Measurements from ENCODE around the genes TOMM20L, RTN1 and C14orf39.

DNA sequence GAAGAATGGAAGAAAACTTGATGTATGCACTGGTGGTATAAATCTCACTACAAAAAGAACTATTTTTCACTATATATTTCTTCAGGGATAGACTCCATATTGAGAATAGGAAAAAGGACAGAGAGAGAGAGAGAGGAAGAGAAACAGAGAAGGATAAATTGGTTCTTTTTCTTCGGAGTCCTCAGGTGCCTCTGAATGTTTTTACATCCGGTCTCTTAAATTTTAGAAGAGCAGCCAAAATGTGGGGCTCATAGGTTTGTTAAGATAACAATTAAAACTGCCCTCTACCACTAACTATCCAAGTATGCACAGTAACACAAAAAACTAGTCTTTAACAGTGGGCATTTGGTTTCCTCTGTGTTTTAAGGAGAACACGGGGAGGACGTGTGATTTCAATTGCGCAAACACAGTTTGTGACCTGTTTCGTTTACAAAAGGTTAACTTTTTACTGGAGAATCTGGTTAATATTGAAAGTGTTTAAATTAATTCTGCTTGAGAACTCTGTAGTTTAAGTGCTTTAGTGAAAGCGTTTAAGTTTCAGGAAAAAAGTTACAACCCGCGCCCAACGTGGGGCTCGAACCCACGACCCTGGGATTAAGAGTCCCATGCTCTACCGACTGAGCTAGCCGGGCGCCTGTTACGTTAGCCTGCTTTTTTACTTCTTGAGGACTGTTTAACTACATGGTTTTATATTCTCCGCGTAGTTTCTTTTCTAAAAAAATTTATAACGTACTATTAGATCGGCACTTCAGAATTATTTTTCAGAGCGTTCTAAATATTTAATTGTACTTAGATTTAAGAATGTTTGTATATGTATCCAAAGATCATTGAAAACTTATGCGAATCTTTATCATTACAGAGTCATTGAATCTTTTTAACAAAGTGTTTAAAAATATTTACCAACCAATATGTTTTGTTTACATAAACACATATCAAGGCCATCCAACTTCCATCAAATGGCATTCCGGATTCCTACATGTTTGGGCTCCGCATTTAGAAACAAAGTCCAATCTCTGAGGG, 5.0 kb upstream of the PSMA3 start:
- RAMPAGE, long total RNA: no peak
- RRBS: no CpG with 5 or more reads among the region's 24 CpGs

DNA sequence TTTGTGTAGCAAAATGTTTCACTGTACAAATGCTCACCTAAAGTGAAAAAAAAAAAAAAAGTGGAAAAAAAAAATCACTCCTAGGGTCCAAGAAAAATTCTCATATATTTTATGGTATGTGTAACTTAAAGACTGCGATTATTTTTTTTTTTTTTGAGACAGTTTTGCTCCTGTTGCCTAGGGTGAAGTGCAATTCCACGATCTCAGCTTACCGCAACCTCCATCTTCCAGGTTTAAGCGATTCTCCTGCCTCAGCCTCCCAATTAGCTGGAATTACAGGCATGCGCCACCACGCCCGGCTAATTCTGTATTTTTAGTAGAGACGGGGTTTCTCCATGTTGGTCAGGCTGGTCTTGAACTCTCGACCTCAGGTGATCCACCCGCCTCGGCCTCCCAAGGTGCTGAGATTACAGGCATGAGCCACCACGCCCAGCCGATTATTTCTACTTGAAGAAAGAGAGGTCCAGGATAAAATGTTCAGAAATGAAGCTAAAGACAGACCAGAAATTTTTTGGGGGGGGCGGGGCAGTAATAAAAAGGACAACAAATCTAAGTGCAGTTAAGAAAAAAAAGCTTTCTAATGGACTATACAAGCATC, 5.2 kb upstream of the ARID4A start:
- RAMPAGE, long total RNA: no peak
- RRBS: no CpG with 5 or more reads among the region's 14 CpGs

- RAMPAGE, long total RNA: no peak
- RRBS: no CpG with 5 or more reads among the region's 5 CpGs
Measured at GRCh38 chr14:58364068-58365137, 31.3 kb upstream of the TOMM20L start.

GRCh38 chr14:58395607-58396853, at the start of gene TOMM20L:
Gene TOMM20L, plus strand, starts transcription at chr14:58395930.
- RAMPAGE, long total RNA: no peak
- RRBS: 2% methylated on average over 27 of the region's 99 CpGs

DNA sequence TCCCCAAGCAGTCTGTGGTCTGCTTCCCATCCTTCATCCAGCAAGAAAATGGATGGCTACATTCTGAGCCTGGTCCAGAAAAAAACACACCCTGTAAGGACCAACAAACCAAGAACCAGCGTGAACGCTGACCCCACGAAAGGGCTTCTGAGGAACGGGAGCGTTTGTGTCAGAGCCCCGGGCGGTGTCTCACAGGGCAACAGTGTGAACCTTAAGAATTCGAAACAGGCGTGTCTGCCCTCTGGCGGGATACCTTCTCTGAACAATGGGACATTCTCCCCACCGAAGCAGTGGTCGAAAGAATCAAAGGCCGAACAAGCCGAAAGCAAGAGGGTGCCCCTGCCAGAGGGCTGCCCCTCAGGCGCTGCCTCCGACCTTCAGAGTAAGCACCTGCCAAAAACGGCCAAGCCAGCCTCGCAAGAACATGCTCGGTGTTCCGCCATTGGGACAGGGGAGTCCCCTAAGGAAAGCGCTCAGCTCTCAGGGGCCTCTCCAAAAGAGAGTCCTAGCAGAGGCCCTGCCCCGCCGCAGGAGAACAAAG, 7.9 kb downstream of the DACT1 start:
- RAMPAGE, long total RNA: no peak
- RRBS: no CpG with 5 or more reads among the region's 23 CpGs

- RAMPAGE, long total RNA: no peak
- RRBS: no CpG with 5 or more reads among the region's 1 CpG
Measured at GRCh38 chr14:58755540-58755998, 117.8 kb downstream of the DACT1 start.

DNA sequence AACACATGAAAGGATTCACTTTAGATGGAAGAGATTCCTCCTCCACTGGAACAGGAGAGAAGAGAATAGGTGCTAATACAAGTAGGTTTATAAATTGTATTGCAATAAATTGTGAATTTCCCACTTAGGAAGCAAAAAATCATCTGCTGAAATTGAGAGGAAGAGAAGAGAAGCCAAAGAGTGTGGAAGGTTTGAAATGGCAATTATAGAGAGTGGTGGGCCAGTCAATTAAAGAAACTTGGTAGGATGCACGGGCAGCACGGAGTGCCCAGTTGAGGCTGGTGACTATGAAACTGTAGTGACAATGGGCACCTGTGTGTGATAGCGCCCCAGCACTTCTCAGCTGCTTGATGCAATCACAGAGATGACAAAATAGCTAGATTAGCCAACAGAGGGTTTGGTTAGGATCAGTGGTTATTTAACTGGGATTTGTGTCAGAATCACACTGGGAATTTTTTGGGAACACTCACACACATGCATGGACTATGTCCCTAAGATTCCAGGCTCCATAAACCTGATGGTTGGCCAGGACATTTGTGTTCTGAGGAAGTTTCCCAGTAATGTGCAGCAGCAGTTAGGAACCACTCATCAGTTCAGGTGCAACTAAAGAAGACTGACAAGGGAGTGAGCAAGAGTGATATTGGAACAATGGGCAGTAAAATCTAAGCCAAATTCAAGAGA, 51.3 kb upstream of the DAAM1 start:
- RAMPAGE, long total RNA: no peak
- RRBS: no CpG with 5 or more reads among the region's 3 CpGs

GRCh38 chr14:59870208-59871297, at the start of gene RTN1:
Gene RTN1, minus strand, starts transcription at chr14:59870776.
- RAMPAGE, long total RNA: no peak
- RRBS: 2% methylated on average over 22 of the region's 95 CpGs

DNA sequence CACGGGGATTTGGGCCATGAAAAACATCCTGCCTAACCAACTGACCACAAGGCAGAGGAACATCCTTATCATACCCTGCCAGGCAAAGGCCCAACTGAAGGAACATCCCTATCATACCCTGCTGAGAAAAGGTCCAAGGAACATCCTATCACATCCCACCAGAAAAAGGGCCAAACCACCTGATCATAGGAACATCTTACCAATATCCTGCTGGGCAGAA, 30.0 kb upstream of the RTN1 start:
- RAMPAGE, long total RNA: no peak
- RRBS: no CpG with 5 or more reads among the region's 1 CpG

GRCh38 chr14:59919162-59919485, 48.5 kb upstream of the RTN1 start:
- RAMPAGE, long total RNA: no peak
- RRBS: no CpG with 5 or more reads among the region's 9 CpGs

GRCh38 chr14:60485484-60486339, at the start of gene C14orf39:
Gene C14orf39, minus strand, starts transcription at chr14:60486063.
- RAMPAGE, long total RNA: no peak
- RRBS: 4% methylated on average over 6 of the region's 63 CpGs

GRCh38 chr14:60516042-60516449, 7.1 kb downstream of the SIX6 start:
- RAMPAGE, long total RNA: no peak
- RRBS: no CpG with 5 or more reads among the region's 15 CpGs

DNA sequence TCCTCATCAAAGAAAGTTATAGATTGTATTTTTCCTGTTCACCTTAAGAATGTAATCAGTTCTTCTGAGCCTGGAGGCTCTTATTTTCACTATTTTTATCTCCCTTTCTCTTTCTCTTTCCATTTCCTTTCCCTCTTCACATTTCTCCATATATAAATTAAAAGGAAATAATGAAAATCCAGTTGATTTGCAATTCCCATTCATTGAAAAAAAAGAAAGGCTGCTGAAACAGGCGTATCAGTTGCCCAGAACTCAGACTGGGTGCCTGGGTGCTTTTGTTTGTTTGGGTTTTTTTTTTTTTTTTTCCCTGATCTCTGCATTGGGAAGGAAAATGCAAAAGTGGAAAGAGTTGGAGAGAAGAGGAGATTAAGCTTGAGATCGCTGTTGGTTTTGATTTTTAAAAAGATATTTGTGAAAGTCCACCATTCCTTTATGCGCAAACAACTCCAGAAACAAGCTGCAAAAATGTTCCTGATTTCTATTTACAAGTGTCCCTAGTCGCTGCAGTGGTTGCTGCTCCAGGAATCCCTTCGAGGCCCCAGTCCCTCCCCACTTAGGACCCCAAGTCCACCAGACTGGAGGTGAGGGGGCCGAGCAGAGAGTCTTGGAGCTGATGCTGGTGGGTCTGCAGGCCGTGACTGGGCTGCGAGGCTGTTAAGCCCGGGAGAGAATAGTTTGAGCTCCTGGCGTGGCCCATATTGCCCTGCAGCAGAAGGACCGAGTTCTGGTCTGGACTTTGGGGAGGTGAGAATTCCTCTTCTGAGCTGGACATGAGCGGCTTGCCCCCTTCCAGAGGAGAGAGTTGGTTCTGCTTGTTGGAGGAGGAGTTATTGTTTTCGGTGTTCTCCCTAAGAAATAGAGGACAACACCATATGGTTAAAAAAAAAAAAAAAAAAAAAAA, 3.3 kb downstream of the SIX1 start:
- RAMPAGE, long total RNA: no peak
- RRBS: no CpG with 5 or more reads among the region's 13 CpGs

DNA sequence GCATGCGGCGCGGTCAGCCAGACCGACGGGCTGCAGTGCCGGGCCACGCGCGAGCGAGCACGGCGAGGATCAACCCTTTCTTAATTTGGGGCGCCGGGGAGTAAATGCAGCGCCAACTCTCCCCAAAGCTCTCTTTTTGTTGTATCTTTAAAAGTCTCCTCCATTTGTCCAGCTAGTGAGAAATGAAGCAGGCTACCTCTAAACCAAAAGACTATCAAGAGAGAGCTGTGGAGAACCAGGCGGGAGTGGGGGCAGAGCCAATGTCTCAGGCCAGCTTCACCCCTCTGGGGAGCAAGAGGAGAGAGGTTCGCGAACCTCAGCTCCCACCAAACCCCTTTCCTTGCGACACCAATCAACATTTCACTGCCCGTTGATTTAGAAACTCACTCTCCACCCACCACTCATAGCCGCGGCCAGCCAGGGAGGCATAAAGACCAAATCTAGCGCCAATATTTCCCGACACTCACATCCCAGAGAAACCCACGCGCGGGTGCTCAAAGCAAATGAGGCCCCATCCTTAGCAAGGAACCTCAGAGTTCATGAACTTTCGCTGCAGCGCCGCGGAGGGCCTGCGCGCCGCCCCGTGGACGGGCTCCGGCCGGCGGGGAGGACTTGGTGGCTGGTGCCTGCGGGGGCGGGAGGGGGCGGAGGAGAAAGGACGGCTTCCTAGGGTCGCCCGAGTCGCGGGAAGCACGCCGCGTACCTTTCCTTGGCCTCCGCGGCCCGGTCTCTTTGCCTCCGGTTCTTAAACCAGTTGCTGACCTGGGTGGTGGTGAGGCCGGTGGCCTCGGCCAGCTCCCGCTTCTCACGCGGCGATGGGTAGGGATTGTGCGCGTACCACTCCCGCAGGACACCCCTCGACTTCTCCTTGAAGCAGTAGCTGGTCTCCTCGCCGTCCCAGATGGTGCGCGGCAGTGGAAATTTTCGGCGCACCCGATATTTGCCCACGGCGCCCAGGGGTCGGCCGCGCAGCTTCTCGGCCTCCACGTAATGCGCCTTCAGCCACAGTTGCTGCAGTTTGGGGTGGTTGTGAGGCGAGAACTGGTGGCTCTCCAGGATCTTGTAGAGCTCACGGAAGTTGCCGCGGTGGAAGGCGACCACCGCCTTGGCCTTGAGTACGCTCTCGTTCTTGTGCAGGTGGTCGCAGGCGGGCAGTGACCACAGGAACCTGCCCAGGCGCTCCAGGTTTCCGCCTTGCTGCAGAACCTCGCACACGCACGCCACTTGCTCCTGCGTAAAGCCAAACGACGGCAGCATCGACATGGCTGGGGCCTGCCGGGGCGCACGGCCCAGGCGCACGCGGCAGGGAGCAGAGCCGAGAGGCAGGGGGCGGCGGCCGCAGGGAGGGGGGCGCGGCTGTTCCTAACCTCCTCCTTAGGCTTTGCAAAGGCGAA, 853 bp downstream of the SIX1 start:
- RAMPAGE, long total RNA: no peak
- RRBS: 10% methylated on average over 10 of the region's 111 CpGs

GRCh38 chr14:60722350-60722616, 1.9 kb downstream of the SIX4 start:
- RAMPAGE, long total RNA: no peak
- RRBS: 3% methylated on average over 7 of the region's 16 CpGs

DNA sequence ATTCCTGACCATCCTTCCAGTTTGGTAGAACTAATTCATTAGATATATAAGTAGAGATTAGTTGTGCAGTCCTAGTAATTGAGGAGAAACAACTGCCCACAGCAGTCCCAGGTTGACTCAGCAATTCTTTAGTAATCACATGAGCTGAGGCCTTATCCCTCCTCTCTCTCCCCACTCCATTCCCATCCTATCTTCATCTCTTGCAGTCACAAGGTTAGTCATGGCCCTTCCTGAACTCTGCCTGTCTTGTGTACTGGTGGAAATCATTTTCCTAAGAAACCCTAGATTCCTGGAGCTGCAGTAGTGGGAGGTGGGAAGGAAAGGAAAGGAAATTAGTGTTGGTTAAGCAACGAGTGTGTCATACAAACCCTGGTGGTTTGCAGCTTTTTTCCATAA, 984 bp downstream of the SLC38A6 start:
- RAMPAGE, long total RNA: no peak
- RRBS: no CpG with 5 or more reads among the region's 1 CpG

DNA sequence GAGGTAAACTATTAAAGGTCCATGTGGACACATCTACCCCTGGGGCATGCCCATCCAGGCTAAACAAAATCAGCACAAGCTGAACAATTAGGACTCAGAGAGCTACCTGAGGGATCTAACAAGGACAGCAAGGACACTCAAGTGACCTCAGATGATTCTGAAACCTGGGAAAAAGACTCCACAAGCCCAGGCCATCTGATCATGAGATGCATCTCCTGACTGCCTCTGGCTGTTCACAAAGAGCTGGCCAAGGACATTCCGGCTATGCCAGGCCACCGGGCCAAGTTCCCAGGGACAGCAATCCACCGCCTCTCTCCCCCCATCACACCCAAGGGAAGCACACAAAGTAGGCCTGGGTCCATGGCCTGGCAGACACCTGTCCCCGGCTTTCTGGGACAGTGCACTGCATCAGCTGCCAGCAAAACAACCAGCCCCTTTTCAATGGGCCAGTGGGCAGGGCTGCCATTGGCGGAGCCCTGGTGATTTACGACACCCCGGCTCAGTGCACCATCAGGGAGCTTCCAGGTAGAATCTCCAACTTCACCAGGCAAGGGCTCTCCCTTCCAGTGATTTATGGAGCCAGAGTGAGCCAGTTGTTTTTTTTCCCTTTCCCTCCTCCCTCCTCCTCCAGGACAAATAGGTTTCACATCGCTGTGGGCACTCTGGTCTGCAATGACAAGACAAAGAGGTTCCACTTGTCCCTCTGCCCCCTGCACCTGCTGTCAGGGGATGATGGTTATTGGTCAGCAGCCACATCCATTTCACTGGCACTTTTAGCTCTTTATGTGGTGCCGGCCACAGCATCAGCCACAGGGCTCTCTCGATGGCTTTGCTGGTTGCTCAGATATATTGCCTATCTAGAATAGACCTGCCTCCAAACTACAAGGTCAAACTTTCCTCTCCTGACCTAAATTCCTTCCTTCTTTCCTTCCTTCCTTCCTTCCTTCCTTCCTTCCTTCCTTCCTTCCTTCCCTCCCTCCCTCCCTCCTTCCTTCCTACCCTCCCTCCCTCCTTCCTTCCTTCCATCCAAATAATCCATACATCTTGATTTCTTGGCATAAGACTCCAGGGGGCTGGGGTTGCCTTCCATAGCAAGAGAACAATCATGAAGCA, 149.7 kb downstream of the SLC38A6 start:
- RAMPAGE, long total RNA: no peak
- RRBS: 49% methylated on average over 6 of the region's 10 CpGs

- RAMPAGE, long total RNA: no peak
- RRBS: no CpG with 5 or more reads among the region's 9 CpGs
Measured at GRCh38 chr14:61145119-61145916, 135.8 kb downstream of the TMEM30B start.

DNA sequence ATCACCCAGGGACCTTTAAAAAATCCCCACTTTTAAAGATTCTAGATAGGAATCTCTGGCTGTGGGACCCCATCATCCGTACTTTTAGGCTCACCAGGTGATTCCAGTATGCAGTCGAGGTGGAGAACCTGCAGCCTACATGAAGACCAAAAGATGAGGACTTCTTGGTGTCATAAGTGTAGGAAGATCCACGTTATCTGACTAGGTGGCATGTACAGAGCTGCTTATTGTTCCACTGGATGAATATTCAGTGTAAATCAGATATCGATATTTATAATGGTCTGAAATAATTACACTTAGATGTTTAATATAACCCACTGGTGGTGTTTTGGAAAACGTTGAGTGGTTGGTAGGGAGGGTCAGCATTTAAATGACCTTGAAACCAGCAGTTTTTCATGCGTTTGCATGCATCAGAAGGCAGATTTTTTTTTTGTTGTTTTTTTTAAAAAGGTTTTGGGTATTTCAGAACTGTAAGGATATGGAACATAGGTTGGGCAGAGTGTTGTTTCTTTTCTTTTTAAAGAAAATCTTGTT, 2.7 kb downstream of the PRKCH start:
- RAMPAGE, long total RNA: no peak
- RRBS: no CpG with 5 or more reads among the region's 6 CpGs

DNA sequence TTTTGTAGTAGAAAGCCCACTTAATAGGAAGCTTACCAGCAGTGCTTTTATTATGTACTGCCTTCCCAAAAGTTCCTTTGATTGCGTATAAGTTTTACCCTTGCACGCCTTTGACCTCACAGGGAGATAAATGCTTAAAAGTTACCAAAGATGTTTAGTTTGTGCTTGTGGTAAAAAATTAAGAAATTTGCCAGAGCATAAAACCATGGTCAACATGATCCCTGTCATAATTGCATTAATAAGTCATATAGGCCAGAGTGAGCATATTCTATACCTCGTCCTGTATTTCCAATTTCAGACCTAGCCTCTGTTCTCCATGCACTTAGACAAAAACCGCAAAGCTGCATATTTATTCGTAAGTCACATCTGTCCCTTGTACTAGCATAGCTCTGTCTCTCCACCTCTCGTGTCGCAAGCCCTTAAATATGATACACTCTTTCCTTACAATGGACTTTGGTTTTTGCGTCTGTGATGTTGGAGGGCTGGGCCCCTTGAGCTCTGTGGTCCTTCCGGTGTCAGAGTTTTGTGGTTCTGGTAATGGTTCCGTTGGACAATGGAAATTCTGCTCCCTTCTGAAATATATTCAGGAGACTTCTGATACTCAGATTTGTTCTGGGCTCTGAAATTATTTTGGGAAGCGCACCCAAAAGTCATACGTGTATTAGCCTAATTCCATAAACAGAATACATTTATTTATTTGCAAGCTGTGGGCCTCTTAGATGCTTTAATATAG, 11.2 kb downstream of the PRKCH start:
- RAMPAGE, long total RNA: no peak
- RRBS: no CpG with 5 or more reads among the region's 12 CpGs